Keratinocyte (primary cell): Measurements from ENCODE around the genes C3orf85, TAGLN3, CD200, CD200R1 and GTPBP8.

DNA sequence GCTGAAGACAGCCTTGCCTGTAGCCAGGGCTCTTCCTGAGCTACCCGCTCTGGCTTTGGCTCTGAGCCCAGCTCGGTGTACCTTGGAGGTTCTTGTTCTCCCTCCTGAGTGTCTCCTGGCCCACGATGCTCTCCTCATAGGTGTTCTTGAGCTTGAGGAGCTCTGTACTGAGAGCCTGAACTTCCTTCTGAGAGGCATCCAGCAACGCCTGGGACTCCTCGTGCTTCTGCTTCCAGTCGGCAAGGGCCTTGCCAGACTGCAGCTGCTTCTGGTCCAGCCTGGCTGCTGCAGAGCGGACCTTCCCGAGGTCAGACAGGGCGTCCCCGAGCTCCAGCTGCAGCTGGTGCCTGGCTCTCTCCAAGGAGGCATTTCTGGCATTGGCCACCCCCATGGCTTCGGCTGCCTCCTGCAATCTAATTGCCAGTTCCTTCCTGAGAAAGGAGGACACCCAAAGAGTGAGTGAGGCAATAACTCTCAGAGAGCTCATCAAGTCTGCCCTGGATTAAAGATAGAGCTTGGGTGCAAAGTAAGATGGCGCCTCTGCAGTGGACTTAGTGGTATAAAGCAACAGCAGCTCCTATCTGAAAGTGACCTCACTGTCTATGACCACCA is 99.8 kb downstream of the MYH15 start:
CAGE:
- cytosol, long polyA minus RNA = no peak
- cytosol, long polyA plus RNA = no peak
- long polyA plus RNA = no peak
- nucleus, long polyA minus RNA = no peak
- nucleus, long polyA plus RNA = no peak

DNA sequence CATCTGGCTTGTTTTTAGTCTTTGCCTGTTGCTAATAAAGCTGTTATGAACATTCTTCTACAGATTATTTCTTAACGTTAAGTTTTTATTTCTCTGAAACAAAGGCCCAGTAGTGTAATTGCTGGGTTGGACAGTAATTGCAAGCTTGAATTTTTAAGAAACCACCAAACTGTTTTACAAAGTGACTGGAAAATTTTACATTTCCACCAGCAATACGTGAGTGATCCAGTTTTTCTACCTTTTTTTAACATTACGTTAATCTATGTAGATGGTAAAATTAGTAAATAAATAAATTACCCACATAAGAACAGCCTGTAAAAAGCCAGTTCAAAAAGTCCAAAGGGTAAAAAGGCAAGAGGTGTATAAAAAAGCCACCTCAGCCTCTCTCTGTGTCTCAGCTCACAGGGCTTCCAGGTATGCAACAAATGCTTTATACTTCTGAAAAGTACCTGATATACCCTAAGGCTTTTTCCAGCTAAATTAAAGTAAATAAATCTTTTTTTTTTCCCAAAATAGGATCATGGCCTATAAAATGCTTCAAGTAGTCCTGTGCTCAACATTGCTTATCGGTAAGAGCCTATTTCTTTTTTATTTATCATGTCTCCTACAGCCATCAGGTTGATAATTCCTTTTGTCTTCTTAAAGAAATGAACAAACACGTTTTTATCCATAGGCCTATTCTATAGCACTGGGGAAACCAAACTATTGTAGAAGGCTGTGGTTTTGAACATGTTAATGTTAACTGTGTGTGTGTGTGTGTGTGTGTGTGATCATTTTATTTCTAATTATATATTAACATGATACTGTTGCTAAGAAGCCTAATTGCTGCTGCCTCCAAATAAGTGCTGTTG is at the start of gene C3orf85:
TSS of gene C3orf85 (plus strand) at position 392 of the 851 bp plus-strand sequence.
CAGE:
- cytosol, long polyA minus RNA = no peak
- cytosol, long polyA plus RNA = no peak
- long polyA plus RNA = no peak
- nucleus, long polyA minus RNA = no peak
- nucleus, long polyA plus RNA = no peak

CAGE:
- cytosol, long polyA minus RNA = no peak
- cytosol, long polyA plus RNA = no peak
- long polyA plus RNA = no peak
- nucleus, long polyA minus RNA = no peak
- nucleus, long polyA plus RNA = no peak
These were observed 52.6 kb upstream of the NECTIN3 start for GRCh38 chr3:111019061-111019424.

DNA sequence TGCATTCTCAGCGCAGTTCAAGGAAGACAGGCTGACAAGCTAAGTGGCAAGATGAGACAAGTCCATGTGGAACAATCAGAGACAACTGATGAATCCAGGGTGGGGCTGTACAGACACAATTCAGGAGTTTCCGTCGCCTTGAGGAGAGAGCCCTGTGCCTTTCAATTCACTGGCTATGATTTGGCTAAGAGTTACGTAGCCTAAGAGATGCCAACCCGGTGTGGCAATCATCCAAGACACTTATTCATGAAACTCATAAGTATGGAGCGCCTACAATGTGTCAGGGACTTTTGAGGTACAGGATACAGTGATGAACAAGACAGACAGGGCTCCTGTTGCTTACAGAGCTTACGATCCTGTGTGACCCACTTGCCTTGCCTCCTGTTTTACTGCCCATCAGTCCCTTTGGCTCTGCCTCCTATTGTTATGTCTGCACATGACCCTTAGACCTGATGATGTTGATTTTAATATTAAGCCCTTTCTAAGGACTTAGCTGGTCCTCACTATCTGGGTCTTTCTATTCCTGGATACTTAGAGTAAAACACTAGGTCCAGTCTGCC is 15.6 kb upstream of the ZBED2 start:
CAGE:
- cytosol, long polyA minus RNA = no peak
- cytosol, long polyA plus RNA = no peak
- long polyA plus RNA = no peak
- nucleus, long polyA minus RNA = no peak
- nucleus, long polyA plus RNA = no peak

DNA sequence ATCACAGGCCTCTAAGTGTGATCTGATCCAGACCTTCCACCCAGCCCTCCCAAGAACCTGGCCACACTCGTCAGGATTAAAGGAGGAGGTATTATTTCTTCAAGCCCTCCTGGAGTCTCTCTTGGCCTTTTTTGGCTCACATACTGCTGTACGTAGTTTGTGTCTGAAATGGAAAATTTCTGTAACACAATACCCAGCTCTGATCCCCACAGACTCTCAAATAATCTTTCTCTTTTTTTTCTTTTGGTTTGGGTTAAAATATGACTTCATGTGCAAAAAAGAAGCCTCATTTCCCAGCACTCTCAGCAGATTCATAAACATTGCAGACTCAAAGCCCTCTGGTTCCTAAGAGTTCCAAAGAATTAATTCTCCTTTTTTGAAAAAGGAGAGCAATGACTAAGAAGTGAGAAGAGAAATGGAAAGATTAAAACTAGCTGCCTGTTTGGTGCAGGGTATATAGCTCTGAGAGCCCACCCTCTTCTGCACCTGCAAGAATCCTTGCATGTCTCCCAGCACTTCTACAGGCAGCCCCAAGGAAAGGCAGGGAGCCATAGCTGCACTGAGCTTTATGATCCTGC is 88.2 kb downstream of the PLCXD2 start:
CAGE:
- cytosol, long polyA minus RNA = no peak
- cytosol, long polyA plus RNA = no peak
- long polyA plus RNA = no peak
- nucleus, long polyA minus RNA = no peak
- nucleus, long polyA plus RNA = no peak

GRCh38 chr3:111807770-111808345 is 51.2 kb upstream of the PHLDB2 start:
CAGE:
- cytosol, long polyA minus RNA = no peak
- cytosol, long polyA plus RNA = no peak
- long polyA plus RNA = no peak
- nucleus, long polyA minus RNA = no peak
- nucleus, long polyA plus RNA = no peak

DNA sequence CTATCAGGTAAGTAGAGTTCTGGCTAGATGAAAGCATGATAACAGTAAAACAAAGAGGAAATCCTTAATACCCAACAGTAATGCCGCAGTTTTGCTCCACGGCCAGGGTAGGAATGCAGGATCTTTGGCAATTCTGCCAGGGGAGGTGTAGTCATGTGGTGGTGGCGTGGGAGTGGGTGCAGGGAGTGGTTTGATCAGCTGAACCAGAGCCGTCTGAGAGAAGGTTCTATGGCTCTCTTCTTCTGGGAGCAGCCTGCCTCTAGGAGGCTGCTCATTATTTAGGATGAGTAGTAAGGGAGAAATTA is 32.5 kb upstream of the PHLDB2 start:
CAGE:
- cytosol, long polyA minus RNA = no peak
- cytosol, long polyA plus RNA = no peak
- long polyA plus RNA = no peak
- nucleus, long polyA minus RNA = no peak
- nucleus, long polyA plus RNA = no peak

DNA sequence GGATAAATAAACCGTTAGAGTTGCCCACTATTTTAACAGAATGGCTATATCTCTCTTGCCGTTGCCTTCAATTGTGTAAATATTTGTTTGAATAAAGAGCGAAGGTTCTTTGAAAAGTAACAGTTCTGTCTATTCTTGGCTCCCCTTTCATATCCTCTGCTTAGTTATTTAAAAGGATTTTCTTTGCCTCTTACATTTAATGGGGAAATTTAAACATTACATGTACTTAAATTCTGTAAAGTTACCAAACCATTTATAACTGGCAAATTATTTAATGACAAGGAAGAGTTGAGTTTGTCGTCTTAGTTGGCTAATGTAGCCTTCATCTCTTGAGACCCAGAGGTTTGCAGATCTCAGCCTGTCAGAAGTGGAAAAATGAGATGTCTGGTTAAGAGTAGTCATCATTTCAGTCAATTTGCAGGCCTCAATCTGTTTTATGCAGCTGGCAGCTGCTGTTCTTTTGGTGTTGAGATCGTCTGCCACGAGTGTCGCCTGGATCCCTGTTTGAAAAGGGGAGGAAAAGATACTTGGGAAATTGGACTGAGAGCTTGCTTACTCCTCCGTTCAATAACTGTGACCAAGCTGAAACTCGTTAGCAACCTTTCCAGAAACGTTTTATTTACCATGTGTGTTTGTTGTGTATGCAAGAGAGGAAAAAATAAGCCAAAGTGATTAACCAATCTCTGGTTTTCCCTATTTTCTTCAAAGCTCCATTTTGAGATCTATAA is 2.2 kb downstream of the PHLDB2 start:
CAGE:
- cytosol, long polyA minus RNA = no peak
- cytosol, long polyA plus RNA = no peak
- long polyA plus RNA = no peak
- nucleus, long polyA minus RNA = no peak
- nucleus, long polyA plus RNA = no peak

DNA sequence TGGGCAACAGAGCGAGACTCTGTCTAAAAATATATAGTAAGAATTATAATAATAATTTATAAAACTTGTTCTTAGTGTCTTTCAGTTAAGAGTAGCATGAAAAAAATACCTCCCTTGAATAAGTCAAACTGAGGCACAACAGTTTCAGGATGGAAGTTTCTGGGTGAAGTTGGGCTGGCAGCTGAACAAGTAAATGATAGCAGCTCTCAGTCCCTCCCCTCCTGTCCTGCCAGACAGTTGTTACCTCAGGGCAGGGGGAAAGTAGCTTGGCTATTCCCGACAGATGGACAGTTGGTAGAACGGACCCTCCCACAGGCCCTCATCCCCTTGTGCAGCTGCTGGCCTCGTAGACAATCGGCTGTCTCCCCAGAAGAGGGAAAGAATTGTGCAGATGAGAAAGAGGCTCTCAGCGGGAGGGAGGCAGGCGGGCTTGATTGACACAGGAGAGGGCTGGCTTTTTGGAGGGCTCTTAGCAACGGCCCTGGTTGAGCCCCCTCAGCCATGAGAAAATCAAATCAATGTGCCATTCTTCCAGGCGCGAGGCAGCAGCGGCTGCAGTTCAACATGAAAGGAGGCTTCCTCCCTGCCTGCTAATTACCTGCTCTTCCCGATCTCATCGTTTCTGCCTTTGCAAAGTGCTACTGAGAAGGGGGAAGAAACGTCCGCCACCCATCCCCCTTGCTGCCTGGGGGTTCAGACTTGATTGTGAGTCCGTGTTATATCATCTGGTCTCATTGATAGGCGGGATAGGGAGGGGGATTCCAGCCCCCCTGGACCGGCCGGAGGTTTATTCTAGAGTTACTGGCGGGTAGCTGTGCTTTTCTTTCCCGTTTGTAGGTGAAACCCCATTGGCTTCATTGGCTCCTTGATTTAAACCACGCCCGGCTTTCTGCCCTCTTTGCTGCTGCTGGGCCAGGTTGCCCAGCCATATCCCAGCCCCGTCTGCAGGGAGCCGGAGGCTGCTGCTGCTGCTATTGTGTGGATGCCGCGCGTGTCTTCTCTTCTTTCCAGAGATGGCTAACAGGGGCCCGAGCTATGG is at the start of gene TAGLN3:
TSS of gene TAGLN3 (plus strand) at position 513 of the 1,039 bp plus-strand sequence.
CAGE:
- cytosol, long polyA minus RNA = no peak
- cytosol, long polyA plus RNA = no peak
- long polyA plus RNA = no peak
- nucleus, long polyA minus RNA = no peak
- nucleus, long polyA plus RNA = no peak

DNA sequence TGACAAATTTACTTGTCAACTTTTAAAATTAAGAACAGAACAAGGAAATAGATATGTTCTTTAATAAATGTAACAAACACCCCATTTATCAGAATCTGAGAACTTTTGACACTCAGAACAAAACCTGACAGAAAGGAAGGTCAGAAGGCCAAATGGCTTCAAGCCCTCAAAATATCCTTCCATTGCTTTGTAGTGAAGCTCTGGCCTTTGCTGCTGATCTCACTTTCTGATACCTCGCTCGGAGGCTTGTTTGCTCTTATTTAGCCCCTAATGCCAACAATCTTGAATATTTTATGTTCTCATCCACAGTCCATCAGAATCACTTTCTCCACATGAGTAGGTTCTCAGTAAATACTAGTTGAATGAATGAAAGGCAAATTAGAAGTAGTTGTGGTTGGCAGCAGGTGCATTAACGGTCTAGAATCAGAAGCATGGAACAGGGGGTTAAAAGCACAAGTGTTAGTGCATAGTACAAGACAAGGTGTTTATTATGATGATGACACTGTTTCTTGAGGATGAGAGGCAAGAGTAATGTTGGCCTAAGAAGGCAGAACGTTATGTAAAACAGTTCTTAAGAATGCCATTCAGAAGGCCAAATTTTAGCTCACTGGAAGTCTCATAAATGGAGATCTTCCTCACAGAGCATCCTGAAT is 19.2 kb downstream of the GCSAM start:
CAGE:
- cytosol, long polyA minus RNA = no peak
- cytosol, long polyA plus RNA = no peak
- long polyA plus RNA = no peak
- nucleus, long polyA minus RNA = no peak
- nucleus, long polyA plus RNA = no peak

DNA sequence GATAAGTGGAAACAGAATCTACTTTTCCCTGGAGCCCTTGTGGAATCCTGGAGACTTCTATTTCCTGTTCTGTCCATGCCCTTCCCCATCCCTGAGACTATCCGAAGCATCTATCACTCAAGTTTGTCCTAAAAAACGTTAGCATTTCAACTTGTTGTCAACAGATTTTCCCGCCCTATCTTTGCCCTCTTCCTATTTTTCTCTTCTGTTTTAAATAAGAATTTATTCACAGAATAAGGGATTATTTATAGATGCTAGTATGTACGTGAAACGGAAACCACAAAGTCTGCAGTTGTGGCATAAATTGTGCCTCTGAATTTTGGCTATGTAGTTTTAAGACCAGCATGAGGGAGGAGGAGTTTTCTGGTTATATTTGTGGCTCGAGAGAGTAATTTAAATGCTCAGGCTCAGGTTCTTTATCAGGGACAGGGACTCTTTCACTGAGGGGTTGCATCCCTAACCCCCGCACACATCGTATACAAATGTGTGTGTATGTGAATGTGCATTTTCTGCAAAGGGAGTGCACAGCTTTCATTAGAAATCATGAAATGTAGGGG is 12.7 kb downstream of the GCSAM start:
CAGE:
- cytosol, long polyA minus RNA = no peak
- cytosol, long polyA plus RNA = no peak
- long polyA plus RNA = no peak
- nucleus, long polyA minus RNA = no peak
- nucleus, long polyA plus RNA = no peak

CAGE:
- cytosol, long polyA minus RNA = no peak
- cytosol, long polyA plus RNA = no peak
- long polyA plus RNA = no peak
- nucleus, long polyA minus RNA = no peak
- nucleus, long polyA plus RNA = no peak
These were observed 723 bp upstream of the GCSAM start for GRCh38 chr3:112133641-112134300.

DNA sequence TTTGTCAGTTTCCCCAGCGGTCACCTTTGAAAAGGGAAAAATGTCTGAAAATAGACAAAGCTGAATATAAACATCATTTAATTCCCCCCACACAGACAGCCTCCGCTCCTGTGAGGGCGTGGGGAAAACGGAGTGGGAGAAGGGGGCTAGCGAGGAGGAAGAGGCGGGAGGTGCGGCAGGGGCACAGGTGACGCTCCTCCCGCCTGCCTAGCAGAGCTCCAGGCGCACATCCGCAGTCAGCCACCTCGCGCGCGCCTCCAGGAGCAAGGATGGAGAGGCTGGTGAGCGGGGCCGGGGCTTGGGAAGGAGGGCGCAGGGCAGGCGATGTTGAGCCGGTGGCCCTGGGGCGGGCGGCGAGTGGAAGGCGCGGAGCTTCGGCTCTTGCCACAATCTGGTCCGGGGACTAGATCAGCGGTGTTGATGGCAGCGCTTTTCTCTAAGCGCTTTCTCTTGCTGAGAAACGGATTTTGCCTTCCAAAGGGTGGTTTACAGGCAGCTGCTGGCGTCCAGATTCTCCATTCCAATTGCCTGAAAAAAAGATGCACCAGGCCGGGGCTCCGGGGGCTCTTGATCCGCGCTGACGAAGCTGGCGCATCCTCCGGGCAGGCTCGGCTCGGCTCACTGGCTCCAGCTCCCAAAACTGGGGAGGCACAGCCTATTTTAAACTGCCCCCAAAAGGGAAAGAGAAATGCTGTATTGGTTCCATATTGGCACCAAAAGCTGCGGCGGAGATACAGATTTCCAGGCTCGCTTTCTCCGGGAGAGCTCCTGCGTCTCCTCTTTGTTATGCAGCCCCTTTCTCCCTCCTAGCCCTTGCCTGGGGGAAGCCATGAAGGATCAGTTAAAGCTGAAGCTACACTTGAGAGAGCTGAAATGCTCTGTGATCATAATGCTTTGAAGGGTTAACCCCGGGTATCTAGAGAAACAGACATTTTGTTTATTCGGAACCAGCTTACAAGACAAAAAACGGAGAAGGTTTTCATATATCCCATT is at the start of gene CD200:
TSS of gene CD200 (plus strand) at position 213 of the 993 bp plus-strand sequence.
CAGE:
- cytosol, long polyA minus RNA = no peak
- cytosol, long polyA plus RNA = no peak
- long polyA plus RNA = no peak
- nucleus, long polyA minus RNA = no peak
- nucleus, long polyA plus RNA = no peak

DNA sequence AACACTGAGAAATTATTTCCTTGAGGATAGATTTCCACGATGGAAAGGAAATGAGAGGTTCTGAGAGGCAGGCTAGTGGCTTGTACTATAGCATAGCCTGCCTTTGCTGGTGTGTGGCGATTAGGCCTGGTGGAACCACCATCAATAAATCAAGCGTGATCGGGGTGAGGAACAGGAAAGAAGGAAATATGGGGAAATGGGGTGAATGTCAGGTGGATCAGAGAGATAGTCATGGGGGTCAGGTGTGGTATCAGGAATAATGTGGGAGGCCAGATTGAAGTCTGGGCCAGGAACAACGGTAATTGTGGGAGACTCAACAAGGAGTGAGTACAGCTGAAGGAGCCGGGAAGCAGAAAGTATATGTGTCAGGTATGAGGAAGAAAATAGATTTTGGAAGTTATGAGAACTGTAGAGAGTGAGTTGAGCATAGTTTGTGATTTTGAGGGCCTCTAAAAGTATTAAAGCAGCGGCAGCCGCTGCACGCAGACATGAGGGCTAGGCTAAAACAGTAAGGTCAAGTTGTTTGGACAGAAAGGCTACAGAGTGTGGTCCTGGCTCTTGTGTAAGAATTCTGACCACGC is 80.0 kb downstream of the BTLA start:
CAGE:
- cytosol, long polyA minus RNA = no peak
- cytosol, long polyA plus RNA = no peak
- long polyA plus RNA = no peak
- nucleus, long polyA minus RNA = no peak
- nucleus, long polyA plus RNA = no peak

GRCh38 chr3:112564487-112565190 is 2.8 kb downstream of the SLC35A5 start:
CAGE:
- cytosol, long polyA minus RNA = no peak
- cytosol, long polyA plus RNA = no peak
- long polyA plus RNA = no peak
- nucleus, long polyA minus RNA = no peak
- nucleus, long polyA plus RNA = no peak

DNA sequence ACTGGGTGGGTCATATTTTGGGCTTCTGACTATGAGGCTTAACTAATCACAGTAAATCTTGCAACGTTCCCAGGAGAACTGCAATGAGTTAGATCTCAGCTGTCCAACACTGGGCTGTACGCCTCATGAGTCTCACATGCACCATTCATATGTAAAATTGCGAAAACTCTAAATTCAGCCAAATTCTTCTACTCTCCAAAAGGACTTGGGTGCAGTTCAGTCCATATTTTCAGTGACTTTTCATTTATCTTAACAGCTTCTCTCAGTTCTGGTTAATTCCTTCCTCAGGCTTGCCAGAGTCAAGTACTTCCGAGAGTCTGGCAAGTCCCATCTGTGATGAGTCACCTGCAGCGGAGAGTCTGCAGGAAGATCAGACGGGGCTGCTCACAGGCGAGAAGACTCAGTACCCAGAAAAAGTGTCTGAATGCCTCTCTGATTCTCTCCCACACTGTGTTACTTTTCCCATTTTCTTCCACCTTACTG is 11.5 kb downstream of the CCDC80 start:
CAGE:
- cytosol, long polyA minus RNA = no peak
- cytosol, long polyA plus RNA = no peak
- long polyA plus RNA = no peak
- nucleus, long polyA minus RNA = no peak
- nucleus, long polyA plus RNA = no peak

GRCh38 chr3:112638995-112639390 is 1.9 kb downstream of the CCDC80 start:
CAGE:
- cytosol, long polyA minus RNA = no peak
- cytosol, long polyA plus RNA = no peak
- long polyA plus RNA = no peak
- nucleus, long polyA minus RNA = no peak
- nucleus, long polyA plus RNA = no peak

DNA sequence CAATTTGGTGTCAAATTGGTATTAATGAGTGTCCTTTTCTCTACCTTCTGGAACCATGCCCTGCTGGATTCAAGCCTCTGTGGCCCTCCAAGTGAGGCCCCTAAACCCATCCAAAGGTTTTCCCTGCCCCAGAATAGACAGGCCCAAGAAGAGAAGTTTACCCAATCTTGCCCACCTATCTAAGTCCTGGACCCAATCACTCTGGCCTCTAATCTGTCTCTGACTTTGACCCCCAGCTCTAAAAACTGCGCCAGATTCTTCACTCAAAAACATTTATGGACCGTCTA is 69.2 kb downstream of the CD200R1L start:
CAGE:
- cytosol, long polyA minus RNA = no peak
- cytosol, long polyA plus RNA = no peak
- long polyA plus RNA = no peak
- nucleus, long polyA minus RNA = no peak
- nucleus, long polyA plus RNA = no peak

GRCh38 chr3:112974676-112975442 is at the start of gene CD200R1:
Gene CD200R1 (minus strand): TSS chr3:112975103.
CAGE:
- cytosol, long polyA minus RNA = start-site peak on the minus strand at chr3:112975038-112975182, 19 reads
- cytosol, long polyA plus RNA = no peak
- long polyA plus RNA = no peak
- nucleus, long polyA minus RNA = no peak
- nucleus, long polyA plus RNA = no peak

DNA sequence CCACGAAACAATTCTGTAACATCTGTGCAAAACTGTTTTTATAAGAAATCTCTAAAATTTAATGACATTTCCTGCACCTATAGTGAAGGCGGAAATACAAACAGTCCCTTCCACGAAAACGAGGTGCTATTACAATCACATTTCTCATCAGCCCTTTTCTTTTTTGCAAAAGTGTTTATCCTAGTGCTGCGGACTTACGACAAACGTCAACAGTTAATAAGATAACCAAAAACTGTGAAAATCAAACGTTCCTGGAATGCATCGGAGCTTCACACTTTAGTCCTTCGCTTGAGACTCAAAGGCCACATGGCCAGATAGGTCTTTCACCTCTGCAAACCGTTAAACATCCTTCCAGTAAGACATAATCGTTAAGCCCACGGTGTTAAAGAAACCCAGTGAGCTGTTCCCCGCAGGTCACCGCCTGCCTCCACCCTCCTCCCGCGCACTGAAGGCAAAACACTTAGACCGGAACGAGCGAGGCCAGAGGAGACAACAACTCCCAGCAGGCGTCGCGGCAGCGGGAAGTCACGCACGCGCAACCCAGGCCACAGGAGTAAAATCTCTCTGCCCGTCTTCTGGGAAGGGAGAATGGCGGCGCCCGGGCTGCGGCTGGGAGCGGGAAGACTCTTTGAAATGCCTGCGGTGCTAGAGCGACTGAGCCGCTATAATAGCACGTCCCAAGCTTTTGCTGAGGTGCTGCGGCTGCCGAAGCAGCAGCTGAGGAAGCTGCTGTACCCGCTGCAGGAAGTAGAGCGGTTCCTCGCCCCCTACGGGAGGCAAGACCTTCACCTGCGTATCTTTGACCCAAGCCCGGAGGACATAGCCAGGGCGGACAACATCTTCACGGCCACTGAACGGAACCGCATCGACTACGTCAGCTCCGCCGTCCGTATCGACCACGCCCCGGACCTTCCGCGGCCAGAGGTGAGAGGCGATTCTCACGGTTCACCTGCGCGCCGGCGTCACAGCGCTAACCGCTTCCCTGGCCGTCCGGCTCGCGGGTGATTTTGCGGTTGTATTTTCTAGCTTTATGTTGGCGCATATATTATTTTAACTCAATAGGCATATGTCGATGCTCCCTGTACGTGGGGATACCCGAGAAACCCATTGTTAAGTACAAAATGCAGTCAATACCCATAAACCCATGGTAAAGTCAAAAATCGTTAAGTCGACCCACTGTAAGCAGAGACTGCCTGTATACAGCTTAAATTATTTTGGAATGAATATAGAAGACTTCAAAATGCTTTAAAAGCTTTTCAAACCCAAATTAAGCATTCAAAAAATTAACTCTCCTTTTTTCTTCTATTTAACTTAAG is at the start of gene GTPBP8:
TSS of gene GTPBP8 (plus strand) at position 573 of the 1,316 bp plus-strand sequence.
CAGE:
- cytosol, long polyA minus RNA = start-site peak on the plus strand centred at position 555 of the sequence, 16 bp wide, 75 reads
- cytosol, long polyA plus RNA = start-site peak on the plus strand centred at position 567 of the sequence, 36 bp wide, 185 and 28 reads in 2 replicates
- long polyA plus RNA = start-site peak on the plus strand centred at position 545 of the sequence, 82 bp wide, 483 and 201 reads in 2 replicates
- nucleus, long polyA minus RNA = no peak
- nucleus, long polyA plus RNA = no peak